Ileum (tissue), 1 donor: ENCODE data around the gene JARID2.

GRCh38 chr6:14871228-14871635 is 374.6 kb upstream of the JARID2 start:
- PRO-cap = no peak

- PRO-cap = no peak
Measured at GRCh38 chr6:14921080-14921780, 324.6 kb upstream of the JARID2 start.

- PRO-cap = no peak
Measured at GRCh38 chr6:14921864-14922626, 323.8 kb upstream of the JARID2 start.

DNA sequence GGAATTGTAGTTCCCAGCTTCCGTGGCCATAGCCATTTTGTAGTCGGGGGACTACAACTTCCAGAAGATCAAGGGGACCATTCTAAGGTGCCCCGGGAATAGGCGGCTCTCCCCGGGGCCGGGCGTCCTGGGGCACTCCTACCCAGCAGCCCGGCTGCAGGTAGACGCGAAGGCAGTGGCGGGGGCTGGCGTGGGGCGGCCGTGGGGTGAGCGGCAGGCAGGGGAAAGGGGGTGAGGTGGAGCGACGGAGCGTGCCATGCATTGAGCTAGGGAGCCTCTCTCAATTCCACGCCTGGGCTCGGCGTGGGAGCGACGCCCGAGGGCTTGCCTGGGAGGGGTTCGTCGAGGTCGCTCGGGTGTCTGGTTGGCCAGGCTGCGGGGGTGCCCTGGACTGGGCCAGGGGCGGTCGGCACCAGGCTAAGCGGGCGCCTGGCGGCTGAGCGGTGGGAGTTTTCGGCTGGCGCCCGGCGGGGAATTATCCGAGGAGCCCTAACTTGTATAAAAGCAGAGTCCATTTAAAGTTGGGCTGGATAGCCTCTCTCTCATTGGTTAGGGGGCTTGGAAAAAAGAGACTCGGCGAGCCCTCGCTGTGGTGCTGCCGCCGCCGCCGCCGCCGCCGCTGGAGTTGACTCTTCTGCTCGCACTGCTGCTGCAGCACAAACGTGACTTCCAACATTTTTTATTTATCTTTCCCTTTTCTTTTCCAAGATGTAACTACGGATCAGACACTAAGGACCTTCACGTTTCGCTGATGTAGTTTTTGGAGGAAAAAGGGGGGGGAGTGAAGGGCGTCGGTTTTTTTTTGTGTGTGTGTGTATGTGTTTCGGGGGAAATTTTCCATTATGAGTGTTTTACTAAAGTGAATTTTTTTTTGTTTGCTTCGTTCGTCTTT is at the start of gene JARID2:
TSS of gene JARID2 (plus strand) at position 622 of the 892 bp plus-strand sequence.
- PRO-cap = bidirectional peak, plus-strand start at position 163 of the sequence, minus-strand start outside the sequence; bidirectional peak, plus-strand start at position 624 of the sequence, minus-strand start at position 636 of the sequence; unidirectional peak, minus-strand start at position 804 of the sequence

DNA sequence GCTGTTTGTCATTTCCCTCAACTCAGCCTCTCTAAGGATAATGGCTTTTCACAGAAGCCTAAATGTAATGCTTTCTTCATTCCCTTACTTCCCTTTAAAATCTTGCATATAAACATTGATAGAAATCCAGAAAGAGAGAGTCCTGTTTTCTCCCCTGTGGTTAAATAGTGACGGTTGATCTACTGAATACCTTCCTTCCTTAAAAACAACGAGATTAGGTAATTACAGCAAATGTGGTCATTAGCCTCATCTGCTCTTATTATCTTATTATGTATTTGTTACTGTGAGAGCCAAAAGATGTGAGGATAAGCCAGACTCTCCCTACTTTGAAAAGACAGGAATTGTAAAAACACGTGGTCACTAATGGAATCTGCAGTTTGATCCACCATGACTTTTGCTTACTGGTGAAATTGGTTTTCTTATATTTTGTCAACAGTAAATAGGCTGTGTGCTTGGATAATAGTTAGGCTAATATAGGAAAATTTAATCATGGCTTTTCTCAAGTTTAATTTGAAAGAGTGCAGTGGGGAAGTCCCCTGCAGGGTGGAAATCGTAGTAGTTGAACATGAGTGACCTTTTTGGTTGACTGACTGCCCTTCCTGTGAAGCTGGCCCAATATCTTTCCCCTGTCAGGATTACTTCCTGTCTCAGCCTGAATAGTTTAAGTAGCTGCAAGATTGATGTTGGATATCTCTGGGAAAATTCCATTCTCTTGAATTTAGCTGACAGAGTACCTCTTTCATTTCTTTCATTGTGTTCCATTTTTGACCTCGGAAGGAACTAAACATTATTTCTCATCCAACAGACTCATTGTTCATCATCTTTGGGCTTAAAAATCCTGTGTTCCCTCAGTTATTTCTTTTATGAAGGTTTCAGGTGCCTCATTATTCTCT is 62.8 kb downstream of the JARID2 start:
- PRO-cap = no peak

DNA sequence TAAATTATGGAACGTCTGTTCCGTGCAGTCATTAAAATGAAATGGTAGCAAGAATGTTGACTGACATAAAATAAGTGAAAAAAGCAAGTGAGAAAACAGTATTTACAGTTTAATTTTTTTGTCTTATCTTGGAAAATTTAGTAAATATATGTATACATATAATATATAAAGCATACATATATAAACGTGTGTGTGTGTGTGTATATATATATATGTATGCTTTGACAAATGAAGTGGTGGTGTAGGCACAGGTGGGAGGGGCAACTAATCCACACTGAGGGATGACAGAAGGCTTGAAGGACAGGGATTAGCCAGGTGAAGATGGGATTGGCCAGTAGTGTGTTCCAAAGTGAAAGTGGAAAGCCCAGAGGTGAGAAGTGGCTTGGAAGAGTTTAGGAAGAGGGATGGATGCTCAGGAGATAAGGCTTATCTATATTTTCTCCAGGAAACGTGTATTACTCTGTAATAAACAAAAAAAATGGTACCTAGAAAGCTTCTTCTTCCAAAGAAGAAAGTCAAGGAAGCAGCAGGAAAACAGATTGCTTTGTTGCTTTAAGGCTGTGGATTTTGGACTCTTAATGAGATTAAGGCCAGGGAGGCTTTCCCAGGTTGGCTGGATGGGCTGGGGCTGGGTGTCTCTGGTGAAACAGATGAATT is 63.7 kb downstream of the JARID2 start:
- PRO-cap = no peak

GRCh38 chr6:15400581-15401240 is 154.8 kb downstream of the JARID2 start:
- PRO-cap = no peak

- PRO-cap = no peak
Measured at GRCh38 chr6:15403868-15404334, 158.0 kb downstream of the JARID2 start.

- PRO-cap = no peak
Measured at GRCh38 chr6:15431898-15432480, 186.1 kb downstream of the JARID2 start.

DNA sequence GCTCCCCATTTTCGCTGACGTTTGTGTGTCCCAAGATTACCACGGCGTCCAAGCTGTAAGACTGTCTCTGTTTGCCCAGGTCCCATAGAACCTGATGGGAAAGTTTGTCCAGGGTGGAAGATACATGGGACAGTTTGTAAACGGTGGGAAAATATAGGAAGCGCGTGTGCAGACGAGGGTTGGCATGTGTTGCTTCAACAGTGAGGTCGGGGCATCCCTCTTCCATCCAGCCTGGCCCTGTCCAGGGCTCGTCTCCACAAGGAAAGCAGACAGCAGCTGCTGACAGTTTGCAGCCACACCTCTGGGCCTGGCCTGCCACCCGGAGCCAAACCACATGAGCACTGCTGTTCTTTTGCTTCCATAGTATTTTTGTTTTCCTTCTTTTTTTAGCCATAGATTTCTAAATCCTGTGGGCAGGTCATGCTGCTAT is 167.6 kb downstream of the DTNBP1 start:
- PRO-cap = no peak

GRCh38 chr6:15496456-15497257 is 166.2 kb downstream of the DTNBP1 start:
- PRO-cap = no peak

GRCh38 chr6:15503824-15504527 is 158.9 kb downstream of the DTNBP1 start:
- PRO-cap = no peak

DNA sequence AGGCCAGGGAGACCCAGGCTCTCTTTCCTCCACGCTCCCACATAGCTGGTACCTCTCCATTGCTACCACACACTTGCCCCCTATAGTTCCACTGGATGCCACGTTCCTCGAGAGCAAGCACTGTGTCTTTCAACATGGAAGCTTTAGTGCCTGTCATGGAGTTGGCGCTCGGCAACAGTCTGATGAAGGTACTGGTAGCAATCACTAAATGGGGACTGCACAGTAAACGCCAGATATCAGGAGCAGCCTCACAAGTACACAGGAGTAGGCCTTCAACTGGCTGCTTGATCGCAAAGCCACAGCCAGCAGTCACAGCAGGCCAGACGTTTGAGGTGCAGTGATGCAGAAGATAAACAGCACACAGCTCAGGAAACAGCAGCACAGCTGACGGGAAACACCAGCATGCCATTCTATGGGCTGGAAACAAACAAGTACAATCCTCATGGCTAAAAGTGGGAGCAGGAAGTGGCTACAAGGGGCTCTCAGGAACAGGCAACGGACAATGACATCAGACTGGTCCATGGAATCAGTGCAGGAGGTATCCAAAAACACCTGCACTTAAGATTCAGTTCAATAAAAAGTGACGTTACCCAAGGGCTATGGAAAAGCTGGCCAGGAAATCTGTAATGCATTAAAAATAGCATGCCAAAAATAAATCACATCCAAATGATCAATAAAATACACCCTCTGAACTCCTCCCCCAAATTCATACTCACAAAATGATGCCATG is 111.1 kb downstream of the DTNBP1 start:
- PRO-cap = no peak

GRCh38 chr6:15615686-15616088 is 47.1 kb downstream of the DTNBP1 start:
- PRO-cap = no peak

GRCh38 chr6:15889294-15889799 is 226.5 kb upstream of the DTNBP1 start:
- PRO-cap = no peak

- PRO-cap = no peak
Measured at GRCh38 chr6:15895195-15895730, 232.4 kb upstream of the DTNBP1 start.

DNA sequence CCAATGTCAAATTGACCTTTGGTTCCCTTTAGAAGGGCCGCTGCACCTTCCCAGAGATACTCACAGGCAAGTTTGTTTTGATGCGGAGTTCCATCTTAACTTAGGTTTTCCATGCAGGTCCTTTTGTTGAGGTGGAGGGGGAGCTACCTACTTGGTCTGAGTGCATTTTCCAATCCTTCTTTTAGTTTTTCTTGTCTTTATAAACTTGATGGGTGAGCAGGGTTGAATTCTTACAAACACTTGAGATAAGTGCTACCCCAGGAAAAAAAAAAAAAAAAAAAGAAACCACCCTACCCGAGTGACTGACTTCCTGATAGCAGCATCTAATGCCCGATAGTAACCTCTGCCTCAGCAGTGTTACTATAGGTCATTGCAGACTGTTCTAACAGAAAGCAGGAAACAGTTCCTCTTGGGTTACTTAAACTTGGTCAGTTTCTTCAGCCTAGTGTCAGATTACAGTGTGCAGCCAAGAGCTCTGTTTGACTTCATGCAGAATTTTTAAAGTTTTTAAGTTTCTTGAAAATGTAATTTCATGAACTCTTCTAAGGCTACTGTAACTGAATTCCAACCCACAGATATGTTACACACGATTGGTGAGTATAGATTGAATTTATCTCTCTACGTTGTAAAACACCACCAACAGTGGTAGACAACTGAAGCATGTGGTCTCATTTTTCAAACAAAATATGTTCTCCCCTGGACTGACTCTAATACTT is 2.0 kb downstream of the MYLIP start:
- PRO-cap = bidirectional peak, plus-strand start at position 446 of the sequence, minus-strand start at position 271 of the sequence

GRCh38 chr6:16134756-16135818 is 6.2 kb downstream of the MYLIP start:
- PRO-cap = no peak

- PRO-cap = no peak
Measured at GRCh38 chr6:16136510-16136969, 7.7 kb downstream of the MYLIP start.

DNA sequence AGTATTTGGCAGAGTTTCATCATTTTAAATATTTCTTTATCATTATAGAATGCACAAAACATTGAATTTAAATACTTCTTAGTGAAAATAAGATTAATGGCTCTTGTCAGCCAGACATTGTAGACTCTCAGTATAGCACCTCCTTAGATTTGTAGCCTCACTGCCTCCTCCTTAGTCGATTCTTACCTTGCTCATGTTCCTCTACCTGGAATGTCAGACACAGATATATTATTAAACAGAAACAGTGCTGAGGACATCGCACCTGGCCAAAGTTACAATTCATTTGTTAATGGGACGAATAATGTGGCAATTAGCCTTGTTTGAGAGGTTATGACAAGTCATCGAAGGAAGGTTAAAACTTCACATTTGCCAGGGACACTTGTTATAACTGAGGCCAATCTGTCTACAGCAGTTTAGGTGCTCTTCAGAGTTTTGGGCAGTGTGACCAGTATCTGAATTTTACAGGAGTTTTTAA is 11.0 kb downstream of the MYLIP start:
- PRO-cap = no peak